Vagina (tissue), 1 donor: Measurements from ENCODE around the genes MRPS21 and CTSS.

DNA sequence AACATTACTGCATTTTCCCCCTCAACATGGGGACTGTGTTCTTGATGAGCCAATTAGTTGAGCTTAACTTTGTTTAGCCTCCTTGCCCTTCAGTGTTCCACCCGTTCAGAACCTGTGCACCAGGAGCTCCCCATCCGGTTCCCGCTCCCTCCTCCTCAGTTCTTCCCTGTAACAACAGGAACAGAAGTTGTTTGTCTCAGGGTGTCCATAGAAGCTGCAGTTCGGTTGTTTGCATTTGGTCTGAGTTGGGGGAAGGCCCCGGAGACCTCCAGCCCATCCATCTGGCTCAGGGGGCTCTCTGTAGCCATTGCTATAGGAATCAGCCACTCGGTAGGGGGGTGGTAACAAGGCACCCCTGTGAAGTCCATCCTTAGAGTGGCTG lies 7.1 kb upstream of the MTMR11 start:
- PRO-cap: no peak
- RAMPAGE, long total RNA: no peak

DNA sequence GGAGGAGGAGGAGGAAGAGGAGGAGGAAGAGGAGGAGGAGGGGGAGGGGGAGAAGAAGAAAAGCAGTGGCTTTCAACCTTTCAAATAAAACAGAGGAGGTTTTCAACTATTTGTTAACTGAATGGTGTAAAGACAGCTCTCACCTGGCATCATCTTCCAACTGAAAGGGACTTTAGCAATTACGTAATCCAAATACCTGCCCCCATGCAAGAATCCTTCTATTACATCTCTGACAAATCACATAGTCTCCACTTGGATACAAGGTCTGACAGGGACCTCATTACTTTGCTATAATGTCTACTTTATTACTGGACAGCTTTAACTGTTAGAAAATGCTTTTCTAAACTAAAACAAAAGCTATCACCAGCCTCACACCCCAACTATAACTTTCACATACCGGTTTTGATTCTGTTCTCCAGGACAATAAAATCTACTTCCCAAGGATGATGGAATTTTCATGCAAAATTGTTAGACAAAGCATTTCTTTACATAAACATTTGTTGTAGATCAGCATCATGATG lies 29.4 kb downstream of the OTUD7B start:
- PRO-cap: no peak
- RAMPAGE, long total RNA: no peak

- PRO-cap: no peak
- RAMPAGE, long total RNA: no peak
These were observed 24.1 kb downstream of the OTUD7B start for GRCh38 chr1:149986385-149986966.

GRCh38 chr1:149995569-149996422 lies 14.7 kb downstream of the OTUD7B start:
- PRO-cap: no peak
- RAMPAGE, long total RNA: no peak

- PRO-cap: no peak
- RAMPAGE, long total RNA: no peak
These were observed 4.3 kb downstream of the PLEKHO1 start for GRCh38 chr1:150153965-150154439.

DNA sequence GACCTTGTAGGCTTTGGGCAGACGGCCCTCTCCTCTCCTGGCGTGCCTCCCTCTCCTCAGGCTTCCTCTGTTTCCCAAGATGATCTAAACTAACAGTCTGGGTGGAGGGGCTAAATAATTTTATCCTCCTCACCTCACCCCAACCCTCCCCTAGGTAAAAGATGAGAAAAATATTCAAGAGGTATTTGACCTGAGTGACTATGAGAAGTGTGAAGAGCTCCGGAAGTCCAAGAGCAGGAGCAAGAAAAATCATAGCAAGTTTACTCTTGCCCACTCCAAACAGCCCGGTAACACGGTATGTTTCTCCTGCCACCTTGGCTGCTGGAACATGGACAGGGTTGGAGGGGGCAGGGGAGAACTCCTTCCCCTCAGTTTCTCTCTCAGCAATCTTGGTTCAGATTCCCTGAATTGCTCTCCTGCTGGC lies 6.2 kb downstream of the PLEKHO1 start:
- PRO-cap: no peak
- RAMPAGE, long total RNA: no peak

GRCh38 chr1:150281249-150281564 lies 1.1 kb upstream of the CIART start:
- PRO-cap: no peak
- RAMPAGE, long total RNA: no peak

DNA sequence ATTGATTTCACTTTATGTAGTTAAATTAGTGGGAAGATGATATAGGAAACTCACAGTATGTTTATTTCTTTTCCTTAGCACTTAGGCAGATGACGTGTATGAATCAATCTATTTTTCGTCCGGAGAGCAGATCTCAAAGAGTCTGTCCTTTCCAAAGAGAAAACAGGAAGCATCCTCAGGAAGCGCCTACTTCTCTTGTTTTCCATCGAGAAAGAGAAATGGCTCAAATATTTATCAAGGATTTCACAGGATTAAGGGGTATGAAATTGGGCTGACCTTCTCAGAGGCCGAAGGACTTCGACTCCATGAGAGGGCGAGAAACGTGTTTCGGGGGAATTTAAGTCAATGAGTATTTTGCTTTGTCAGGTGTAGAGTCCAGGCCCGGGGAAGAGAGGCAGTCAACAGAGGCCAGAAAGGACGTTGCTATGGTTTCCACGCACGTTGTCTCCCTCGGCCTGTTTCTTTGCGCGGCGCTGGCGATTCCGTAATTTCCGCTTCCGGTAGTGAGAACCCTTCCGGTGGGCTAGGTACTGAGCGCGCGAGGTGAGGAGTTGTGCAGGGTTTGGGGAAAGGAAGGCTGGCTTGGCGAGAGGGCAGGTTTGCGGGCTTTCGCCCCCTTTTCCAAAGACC lies at the start of gene MRPS21:
Gene MRPS21 (plus strand): TSS at position 506 of the 630 bp plus-strand sequence.
- PRO-cap: bidirectional peak, plus-strand start at position 506 of the sequence, minus-strand start at position 403 of the sequence
- RAMPAGE, long total RNA: start-site peak on the plus strand centred at position 527 of the sequence, 33 bp wide, 644 reads

GRCh38 chr1:150346455-150347408 lies 17.2 kb upstream of the RPRD2 start:
- PRO-cap: no peak
- RAMPAGE, long total RNA: start-site peak on the plus strand at chr1:150347129-150347145, 5 reads

DNA sequence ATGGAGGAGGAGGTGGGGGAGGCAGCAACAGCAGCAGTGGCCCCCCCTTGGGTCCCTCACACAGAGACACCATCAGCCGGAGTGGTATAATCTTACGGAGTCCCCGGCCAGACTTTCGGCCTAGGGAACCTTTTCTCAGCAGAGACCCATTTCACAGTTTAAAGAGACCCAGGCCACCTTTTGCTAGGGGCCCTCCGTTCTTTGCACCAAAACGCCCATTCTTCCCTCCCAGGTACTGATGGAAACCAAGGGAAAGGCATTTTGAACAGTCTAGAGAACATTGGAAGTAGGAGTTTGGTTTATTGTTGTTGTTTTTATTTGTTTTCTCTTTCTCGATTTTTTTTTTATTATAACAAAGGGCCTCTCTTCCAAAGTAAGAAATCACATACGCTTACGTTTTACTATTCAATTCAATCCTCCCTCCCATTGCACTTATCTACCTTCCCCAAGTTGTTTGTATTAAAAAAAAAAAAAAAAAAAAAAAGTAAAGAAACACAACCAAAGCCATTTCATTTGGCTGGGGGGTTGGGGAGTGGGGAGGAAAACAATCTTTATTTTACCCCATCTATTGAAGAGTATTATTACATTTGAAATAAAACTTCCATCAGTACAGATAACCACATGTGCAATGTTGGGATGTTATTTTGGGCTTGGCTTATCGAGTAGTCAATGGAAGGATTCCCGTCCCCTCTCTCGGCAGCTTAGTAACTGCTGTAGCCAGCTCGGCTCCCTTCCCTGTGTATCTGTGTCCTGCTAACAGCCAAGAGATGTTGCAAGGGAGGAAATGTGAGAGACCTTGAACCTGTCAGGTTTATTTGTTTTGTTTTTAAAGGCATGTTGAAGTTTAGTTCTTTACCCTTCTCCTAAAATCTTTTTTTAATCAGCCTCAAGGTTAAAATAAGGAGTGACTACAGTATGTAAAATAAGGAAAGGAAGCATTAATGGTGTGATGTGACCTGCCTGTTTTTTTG lies 13.8 kb upstream of the TARS2 start:
- PRO-cap: no peak
- RAMPAGE, long total RNA: no peak

DNA sequence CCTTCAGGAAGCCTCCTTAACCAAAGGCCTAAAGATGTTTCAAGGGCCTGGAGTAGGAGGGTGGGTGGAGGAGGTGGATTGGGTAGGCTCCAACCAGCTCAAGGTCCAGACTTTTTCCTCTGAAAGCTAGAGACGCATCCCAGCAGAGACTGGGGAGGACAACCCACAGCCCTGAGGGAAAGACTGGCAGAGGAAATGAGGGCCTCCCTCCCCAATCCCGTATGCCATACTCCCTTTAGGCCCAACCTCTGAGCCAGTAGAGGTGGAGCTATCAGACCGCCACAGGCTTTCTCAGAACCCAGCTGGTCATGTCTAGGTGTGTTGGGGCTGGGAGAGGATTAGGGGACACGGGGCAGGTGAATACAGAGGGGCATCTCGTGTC lies 1.1 kb downstream of the ECM1 start:
- PRO-cap: no peak
- RAMPAGE, long total RNA: no peak

DNA sequence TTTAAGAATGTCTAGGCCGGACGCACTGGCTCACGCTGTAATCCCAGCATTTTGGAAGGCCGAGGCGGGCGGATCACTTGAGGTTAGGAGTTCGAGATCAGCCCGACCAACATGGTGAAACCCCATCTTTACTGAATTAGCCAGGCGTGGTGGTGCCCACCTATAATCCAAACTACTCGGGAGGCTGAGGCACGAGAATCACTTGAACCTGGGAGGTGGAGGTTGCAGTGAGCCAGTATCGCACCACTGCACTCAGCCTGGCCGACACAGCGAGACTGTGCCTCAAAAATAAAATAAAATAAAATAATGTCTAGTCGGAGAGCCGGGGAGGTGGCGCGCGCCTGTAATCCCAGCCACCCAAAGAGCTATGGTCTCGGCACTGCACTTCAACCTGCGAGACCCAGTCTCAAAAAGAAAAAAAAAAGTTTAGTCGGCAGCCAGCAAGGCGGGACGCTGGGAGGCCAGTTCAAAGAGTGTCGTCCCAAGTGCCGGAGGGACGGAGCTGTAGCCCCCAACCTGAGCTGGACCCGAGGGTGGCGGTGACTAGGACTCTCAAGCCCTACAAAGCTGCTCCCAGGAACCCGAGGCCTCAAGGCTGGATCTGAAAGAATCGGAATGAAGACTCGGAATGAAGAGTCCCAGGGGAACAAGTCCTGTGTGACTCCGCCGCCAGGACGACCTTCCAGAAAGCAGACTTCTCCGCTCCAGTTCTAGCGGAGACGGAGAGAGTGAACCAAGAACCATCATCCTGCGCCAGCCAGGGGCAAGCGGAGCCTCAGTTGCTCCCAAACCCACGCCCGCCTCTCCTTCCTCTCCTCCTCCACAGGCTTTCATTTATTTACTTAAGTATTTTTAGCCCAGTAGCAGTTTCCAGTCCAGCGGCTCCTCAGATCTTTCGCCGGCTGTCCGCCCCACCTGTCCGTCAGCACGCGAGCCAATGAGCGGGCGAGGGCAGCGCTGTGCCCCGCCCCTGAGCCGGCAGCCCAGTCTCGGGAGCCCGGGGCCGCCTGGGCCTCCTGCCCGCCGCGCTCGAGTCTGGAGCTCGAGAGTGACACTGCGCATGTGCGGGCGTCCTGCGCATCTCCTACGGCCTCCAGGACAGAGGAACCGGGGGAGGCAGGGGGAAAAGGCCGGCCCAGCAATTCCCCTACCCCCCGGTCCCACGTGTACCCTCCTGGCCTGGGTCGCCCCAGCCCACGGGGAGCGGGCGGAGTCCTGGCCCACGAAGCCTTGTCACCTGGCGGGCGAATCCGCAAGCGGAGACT lies 7.2 kb downstream of the ECM1 start:
- PRO-cap: bidirectional peak, plus-strand start at position 1,059 of the sequence, minus-strand start at position 832 of the sequence
- RAMPAGE, long total RNA: no peak

DNA sequence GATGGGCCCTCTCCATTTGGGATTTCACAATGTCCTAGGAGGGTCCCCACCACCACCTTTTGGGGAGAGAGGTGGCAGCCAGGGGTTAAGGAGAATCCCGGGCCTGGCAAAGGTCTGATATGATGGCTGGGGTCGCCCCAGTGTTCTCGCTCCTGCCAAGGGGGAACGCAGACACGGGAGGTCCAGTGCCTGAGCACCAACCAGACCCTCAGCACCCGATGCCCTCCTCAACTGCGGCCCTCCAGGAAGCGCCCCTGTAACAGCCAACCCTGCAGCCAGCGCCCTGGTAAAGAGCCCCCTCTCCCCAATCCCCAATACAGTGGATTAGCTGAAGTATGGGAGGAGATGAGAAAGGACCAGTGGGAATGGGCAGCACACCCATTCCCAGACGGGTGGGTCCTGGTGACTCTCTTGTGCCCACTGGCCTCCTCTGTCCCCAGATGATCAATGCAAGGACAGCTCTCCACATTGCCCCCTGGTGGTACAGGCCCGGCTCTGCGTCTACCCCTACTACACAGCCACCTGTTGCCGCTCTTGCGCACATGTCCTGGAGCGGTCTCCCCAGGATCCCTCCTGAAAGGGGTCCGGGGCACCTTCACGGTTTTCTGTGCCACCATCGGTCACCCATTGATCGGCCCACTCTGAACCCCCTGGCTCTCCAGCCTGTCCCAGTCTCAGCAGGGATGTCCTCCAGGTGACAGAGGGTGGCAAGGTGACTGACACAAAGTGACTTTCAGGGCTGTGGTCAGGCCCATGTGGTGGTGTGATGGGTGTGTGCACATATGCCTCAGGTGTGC lies 10.6 kb downstream of the ADAMTSL4 start:
- PRO-cap: no peak
- RAMPAGE, long total RNA: no peak

- PRO-cap: bidirectional peak, plus-strand start at chr1:150578197, minus-strand start at chr1:150578160; bidirectional peak, plus-strand start at chr1:150578770, minus-strand start at chr1:150578571
- RAMPAGE, long total RNA: start-site peak on the minus strand at chr1:150578105-150578718, 676 reads
These were observed 1.2 kb downstream of the MCL1 start for GRCh38 chr1:150578011-150578821.

- PRO-cap: no peak
- RAMPAGE, long total RNA: no peak
These were observed 12.2 kb downstream of the CTSS start for GRCh38 chr1:150753235-150753938.

GRCh38 chr1:150765222-150766124 lies at the start of gene CTSS:
Gene CTSS, minus strand, starts transcription at chr1:150765778.
- PRO-cap: no peak
- RAMPAGE, long total RNA: start-site peak on the minus strand at chr1:150765769-150765779, 46 reads

DNA sequence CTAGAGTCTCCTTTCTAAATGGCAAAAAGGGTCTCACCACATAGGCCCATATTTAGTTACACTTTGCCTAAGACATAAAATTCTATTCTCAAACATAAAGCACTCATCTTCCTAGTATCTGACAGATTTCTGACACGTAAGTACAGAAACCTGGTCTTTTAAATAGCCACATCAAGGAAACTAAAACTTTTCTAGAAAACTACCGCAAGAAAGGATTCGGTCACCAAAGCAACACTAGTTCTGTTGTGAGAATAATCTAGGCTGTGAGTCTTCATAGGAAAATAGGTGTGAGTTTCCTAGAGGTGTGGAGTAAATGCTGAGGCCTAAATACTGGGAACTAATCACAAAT lies 33.6 kb upstream of the CTSK start:
- PRO-cap: no peak
- RAMPAGE, long total RNA: no peak

GRCh38 chr1:150965770-150966927 lies 8.5 kb downstream of the CERS2 start:
- PRO-cap: no peak
- RAMPAGE, long total RNA: no peak

DNA sequence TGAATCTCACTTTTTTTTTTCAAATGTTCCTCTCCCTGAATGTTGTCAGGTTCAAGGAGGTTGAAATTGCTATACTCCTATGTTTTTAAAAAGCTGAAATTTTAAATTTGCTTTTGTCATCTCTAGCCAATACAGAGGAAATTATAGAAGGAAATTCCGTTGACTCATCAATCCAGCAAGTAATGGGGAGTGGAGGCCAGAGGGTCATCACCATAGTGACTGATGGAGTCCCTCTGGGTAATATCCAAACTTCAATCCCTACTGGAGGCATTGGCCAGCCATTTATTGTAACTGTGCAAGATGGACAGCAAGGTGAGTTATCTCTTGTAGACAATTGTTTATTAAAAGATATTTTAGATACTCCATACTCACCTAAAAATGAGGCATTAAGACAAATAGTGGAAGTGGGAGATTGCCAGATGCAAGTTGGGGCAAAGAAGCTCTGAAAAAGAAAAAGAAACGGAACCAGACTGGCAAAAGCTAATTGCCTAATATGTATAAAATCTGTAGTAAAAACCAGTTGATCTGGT lies 36.4 kb downstream of the GABPB2 start:
- PRO-cap: no peak
- RAMPAGE, long total RNA: start-site peak on the plus strand centred at position 226 of the sequence, 35 bp wide, 21 reads

DNA sequence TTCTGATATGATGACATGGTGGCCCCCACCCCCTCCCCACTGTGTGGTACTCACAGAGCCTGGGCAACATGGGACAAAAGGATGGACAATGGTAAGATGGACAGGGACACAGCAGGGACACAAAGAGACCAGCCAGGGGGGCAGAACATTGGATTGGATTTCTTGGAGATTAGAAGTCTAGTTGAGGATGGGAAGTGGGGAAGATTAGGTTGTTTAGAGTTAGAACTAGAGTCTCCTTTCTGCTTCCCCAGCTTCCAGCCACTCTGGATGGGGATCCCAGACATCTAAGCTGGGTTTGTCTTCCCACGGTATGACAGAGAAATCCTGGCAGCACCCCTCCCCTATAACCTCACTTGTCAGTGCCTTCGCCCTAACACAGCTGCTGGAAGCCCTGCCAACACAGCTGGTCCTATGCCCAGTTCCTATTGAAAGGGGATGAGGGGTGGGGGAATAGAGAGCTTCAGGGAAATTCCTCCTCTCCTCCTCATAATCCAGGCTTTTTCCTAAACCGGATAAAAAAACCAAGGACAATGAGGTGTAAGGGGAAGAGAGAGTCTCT lies 843 bp downstream of the TMOD4 start:
- PRO-cap: no peak
- RAMPAGE, long total RNA: no peak